GM12878 (cell line): Measurements from ENCODE around the gene CAPN7.

- RAMPAGE, long total RNA: no peak
- RRBS, 2 experiments: 21 to 76% methylated on average over 1 to 6 of the region's 41 CpGs
CAGE:
- cytosol, long polyA minus RNA: no peak
- cytosol, long polyA plus RNA: no peak
- long polyA plus RNA: no peak
- nucleolus, long total RNA: no peak
- nucleus, long polyA plus RNA: no peak
- nucleus, long total RNA: no peak
Observed at GRCh38 chr3:13263550-13264782, 156.2 kb downstream of the NUP210 start.

GRCh38 chr3:13281121-13282307 is 138.6 kb downstream of the NUP210 start:
- RAMPAGE, long total RNA: no peak
- RRBS, 2 experiments: 27 to 32% methylated on average over 11 to 23 of the region's 52 CpGs
CAGE:
- cytosol, long polyA minus RNA: no peak
- cytosol, long polyA plus RNA: no peak
- long polyA plus RNA: no peak
- nucleolus, long total RNA: no peak
- nucleus, long polyA plus RNA: no peak
- nucleus, long total RNA: no peak

GRCh38 chr3:13346963-13348062 is 72.8 kb downstream of the NUP210 start:
- RAMPAGE, long total RNA: no peak
- RRBS, 2 experiments: no CpG with 5 or more reads among the region's 31 CpGs
CAGE:
- cytosol, long polyA minus RNA: no peak
- cytosol, long polyA plus RNA: no peak
- long polyA plus RNA: no peak
- nucleolus, long total RNA: no peak
- nucleus, long polyA plus RNA: no peak
- nucleus, long total RNA: no peak

DNA sequence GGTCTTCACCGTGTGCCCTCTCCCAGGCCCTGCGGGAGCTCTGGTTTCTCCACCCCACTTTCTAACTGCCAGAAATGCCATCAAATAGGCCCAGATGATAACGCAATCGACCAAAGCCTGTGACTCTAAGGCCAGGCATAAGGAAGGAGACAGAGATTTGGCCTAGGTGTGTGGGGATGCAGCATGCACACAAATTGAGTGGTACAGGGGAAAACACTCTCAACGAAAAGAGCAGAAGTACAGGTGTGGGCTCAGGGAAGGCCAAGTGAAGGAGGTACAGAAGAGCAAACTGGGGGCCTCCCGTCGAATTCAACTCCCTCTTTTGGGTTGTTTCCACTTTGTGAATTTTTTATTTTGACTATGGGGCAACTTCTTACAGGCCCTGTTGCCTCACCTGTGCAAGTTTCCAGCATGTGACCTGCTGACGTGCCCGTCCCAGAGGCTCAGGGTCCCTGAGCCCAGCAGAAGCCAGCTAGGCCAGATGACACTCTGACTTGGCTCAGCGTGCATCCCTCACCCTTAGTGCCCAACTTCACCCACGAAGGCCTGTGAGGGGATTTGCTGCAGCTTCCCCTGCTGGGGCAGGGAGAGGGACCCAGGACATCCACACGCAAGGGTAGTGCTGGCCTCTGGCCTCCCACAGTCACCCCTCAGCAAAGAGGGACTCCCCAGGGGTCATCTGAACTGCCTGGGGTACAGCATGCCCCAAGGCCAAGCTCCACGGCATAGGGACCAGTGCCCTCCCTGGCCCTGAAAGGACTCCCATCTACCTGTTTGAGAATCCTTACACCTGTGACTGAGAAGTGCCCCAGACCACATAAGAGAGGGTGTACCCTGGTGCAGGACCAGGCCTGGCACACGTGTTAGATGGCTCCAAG is 4.5 kb downstream of the NUP210 start:
- RAMPAGE, long total RNA: no peak
- RRBS, 2 experiments: no CpG with 5 or more reads among the region's 14 CpGs
CAGE:
- cytosol, long polyA minus RNA: no peak
- cytosol, long polyA plus RNA: no peak
- long polyA plus RNA: no peak
- nucleolus, long total RNA: no peak
- nucleus, long polyA plus RNA: no peak
- nucleus, long total RNA: no peak

GRCh38 chr3:13475999-13476545 is 4.0 kb upstream of the HDAC11 start:
- RAMPAGE, long total RNA: no peak
- RRBS, 2 experiments: no CpG with 5 or more reads among the region's 6 CpGs
CAGE:
- cytosol, long polyA minus RNA: no peak
- cytosol, long polyA plus RNA: no peak
- long polyA plus RNA: no peak
- nucleolus, long total RNA: no peak
- nucleus, long polyA plus RNA: no peak
- nucleus, long total RNA: no peak

GRCh38 chr3:13543016-13543730 is 5.8 kb upstream of the FBLN2 start:
- RAMPAGE, long total RNA: no peak
- RRBS, 2 experiments: no CpG with 5 or more reads among the region's 8 CpGs
CAGE:
- cytosol, long polyA minus RNA: no peak
- cytosol, long polyA plus RNA: no peak
- long polyA plus RNA: no peak
- nucleolus, long total RNA: no peak
- nucleus, long polyA plus RNA: no peak
- nucleus, long total RNA: no peak

DNA sequence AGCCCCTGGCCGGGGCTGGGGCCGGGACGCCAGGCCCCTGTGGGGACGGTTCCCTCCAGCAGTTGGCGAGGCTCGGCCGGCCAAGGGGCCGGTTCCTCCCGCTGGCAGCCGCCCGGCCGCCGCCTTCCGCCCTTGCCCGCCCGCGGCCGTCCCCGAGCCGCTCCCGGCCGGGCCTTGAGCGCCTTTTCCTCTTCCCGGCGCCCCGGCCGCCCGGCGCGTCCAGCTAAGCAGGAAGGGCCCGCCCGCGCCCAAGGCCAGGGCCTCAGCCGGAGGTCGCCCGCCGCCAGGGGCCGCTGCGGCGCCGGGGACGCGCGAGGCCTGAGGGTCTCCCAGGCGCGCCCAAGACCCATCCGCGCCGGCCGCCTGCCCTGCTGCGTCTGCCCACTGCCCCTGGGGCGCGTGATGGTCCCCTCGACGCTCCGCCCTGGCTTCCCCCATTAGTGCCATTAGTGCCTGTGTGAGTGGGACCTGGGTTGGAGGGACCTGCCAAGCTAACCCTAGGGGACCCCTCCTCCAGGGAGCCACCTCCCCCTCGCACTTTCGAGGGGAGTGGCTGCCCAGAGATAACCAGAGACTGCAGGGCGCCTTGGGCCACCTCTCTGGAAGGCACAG is 106.4 kb downstream of the FBLN2 start:
- RAMPAGE, long total RNA: no peak
- RRBS, 2 experiments: 4 to 5% methylated on average over 40 of the region's 59 CpGs
CAGE:
- cytosol, long polyA minus RNA: no peak
- cytosol, long polyA plus RNA: no peak
- long polyA plus RNA: no peak
- nucleolus, long total RNA: no peak
- nucleus, long polyA plus RNA: no peak
- nucleus, long total RNA: no peak

DNA sequence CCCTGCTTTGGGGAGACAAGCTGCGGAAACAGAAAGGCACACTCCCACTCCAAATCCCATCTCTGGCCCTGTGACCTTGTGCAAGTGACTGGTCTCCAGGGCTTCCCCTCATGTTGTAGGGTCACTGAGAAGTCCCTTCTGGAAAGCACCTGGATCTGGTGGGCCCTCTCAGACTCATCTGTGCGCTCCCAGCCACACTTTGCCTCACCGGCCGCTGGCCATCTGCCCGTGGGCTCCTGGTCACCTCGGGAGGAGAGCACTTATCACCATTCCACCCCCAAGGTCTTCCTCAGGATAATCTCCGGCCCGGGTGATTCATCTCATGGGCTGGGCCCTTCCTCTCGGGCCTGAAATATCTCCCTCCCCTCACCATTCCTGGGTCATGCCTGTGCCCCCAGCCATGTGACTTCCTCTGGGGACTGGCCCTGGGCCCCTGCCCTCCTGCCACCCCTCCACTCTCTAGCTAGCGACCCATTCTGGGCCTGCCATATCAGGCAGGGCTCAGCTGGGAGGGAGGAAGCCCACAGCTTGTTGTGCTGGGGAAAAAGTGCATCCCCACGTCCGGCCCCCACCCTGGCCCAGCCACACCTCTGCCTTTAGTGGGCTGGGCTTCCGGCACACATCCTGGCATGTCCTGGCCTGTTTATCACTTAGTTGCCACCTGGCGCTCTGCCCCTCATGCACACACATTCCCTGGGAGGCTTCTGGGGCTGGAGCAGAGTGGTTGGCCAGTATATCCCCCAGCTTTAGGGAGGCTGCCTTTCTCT is 10.7 kb upstream of the WNT7A start:
- RAMPAGE, long total RNA: no peak
- RRBS, 2 experiments: 21 to 49% methylated on average over 2 to 5 of the region's 14 CpGs
CAGE:
- cytosol, long polyA minus RNA: no peak
- cytosol, long polyA plus RNA: no peak
- long polyA plus RNA: no peak
- nucleolus, long total RNA: no peak
- nucleus, long polyA plus RNA: no peak
- nucleus, long total RNA: no peak

DNA sequence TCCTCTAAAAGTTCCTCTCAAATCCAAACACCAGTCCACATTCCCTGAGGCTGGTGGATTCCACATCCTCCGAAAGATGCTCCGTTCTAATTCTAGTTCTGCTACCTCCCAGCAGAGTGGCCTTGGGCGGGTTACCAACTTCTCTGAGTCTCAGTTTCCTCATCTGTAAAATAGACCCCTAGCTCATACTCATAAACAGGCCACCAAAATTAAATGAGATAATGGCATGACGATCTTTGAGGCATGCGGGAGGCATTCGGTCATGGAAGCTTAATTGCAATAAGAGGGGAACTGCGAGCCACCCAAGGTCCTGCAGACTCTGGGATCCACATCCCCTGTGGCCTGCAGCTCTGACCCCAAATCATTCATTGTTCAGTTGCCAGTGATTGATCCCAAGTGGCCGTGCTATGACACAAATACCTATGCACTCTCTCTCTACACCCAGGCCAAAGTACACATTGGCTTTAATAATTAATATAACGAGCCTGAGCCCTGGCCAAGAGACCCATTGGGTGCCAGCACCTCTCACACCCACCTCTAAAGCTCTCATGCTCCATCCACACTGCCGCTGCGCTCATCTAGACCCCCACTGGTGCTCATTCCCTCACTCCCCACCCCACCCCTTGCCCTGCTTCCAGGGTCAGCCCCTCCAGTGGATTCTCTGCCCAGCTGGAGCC is 37.9 kb upstream of the SLC6A6 start:
- RAMPAGE, long total RNA: no peak
- RRBS, 2 experiments: no CpG with 5 or more reads among the region's 11 CpGs
CAGE:
- cytosol, long polyA minus RNA: no peak
- cytosol, long polyA plus RNA: no peak
- long polyA plus RNA: no peak
- nucleolus, long total RNA: no peak
- nucleus, long polyA plus RNA: no peak
- nucleus, long total RNA: no peak

GRCh38 chr3:14391055-14391783 is 11.2 kb upstream of the SLC6A6 start:
- RAMPAGE, long total RNA: no peak
- RRBS, 2 experiments: no CpG with 5 or more reads among the region's 10 CpGs
CAGE:
- cytosol, long polyA minus RNA: no peak
- cytosol, long polyA plus RNA: no peak
- long polyA plus RNA: no peak
- nucleolus, long total RNA: no peak
- nucleus, long polyA plus RNA: no peak
- nucleus, long total RNA: no peak

DNA sequence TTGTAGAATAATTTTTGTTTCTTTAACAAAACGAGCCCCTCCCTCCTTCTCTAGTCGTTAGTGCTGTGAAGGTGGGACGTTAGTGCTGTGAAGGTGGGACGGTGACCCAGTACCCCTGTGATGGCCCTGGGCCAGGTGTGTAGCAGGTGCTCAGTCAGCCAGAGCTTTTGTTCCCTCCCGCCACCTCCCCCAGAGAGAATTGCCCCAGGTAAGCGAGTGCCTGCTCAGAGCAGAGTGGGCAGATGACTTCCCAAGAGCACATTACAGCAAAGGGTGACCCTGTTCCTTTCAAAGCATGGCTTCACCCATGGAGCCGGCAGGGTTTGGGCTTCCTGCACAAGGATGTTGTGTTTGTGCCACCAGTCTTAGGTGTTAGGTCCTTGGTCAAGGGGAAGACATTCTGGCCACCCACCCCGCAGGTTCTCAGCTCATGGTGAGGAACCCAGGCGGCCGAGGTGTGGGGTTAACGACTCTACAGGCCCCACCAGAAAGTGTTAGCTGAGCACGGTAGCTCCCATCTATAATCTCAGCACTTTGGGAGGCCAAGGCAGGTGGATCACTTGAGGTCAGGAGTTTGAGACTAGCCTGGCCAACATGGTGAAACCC is 30.7 kb downstream of the SLC6A6 start:
- RAMPAGE, long total RNA: no peak
- RRBS, 2 experiments: no CpG with 5 or more reads among the region's 12 CpGs
CAGE:
- cytosol, long polyA minus RNA: no peak
- cytosol, long polyA plus RNA: no peak
- long polyA plus RNA: no peak
- nucleolus, long total RNA: no peak
- nucleus, long polyA plus RNA: no peak
- nucleus, long total RNA: no peak

DNA sequence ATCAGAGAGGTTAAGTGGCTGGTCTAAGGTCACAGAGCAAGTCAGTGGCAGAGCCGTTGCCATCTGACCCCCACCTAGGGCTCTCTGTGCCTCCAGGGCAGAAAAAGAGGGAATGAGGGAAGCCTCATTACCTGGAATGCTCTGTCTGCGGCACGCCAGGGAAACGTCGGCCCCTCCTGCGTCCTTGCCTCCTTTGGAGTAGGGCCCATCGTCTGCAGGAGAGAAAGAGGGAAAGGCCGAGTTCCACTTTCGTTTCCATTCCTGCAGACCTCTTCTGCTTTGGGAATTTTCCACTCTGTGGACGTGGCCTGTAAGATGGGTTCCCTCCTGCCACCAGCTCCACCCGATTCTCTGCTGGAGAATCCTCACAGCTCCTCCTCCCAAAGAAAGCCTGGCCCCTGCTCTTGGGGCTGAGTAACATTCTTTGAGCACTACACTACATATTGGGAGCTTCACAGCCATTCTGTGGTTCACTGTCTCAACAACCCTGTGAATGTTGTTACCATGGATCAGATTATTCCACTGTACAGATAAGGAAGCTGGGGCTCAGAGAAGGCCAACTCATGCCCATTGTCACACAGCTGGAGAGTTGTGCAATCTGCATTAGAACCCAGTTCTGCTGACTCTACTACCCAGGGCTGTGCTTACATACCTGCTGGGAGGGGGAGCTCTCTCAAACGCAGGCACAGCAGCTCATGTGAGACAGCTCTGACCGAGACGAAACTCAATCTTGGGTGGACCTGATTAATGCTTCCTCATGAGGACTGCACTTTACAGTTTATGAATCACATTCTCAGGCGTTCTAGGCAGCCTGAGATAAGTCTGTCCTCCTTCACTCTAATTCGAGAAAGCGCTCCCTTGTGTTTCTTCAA is 14.2 kb downstream of the GRIP2 start:
- RAMPAGE, long total RNA: no peak
- RRBS, 2 experiments: no CpG with 5 or more reads among the region's 17 CpGs
CAGE:
- cytosol, long polyA minus RNA: no peak
- cytosol, long polyA plus RNA: no peak
- long polyA plus RNA: no peak
- nucleolus, long total RNA: no peak
- nucleus, long polyA plus RNA: no peak
- nucleus, long total RNA: no peak

- RAMPAGE, long total RNA: no peak
- RRBS, 2 experiments: 13 to 45% methylated on average over 16 to 18 of the region's 26 CpGs
CAGE:
- cytosol, long polyA minus RNA: no peak
- cytosol, long polyA plus RNA: no peak
- long polyA plus RNA: no peak
- nucleolus, long total RNA: no peak
- nucleus, long polyA plus RNA: no peak
- nucleus, long total RNA: no peak
Observed at GRCh38 chr3:14555717-14556435, 15.7 kb upstream of the GRIP2 start.

- RAMPAGE, long total RNA: no peak
- RRBS, 2 experiments: 0% methylated on average over 5 of the region's 40 CpGs; no CpG with 5 or more reads in 1 of the 2 experiments
CAGE:
- cytosol, long polyA minus RNA: no peak
- cytosol, long polyA plus RNA: no peak
- long polyA plus RNA: no peak
- nucleolus, long total RNA: start-site peak on the plus strand at chr3:14948602-14948641, 26 reads
- nucleus, long polyA plus RNA: start-site peak on the plus strand at chr3:14948597-14949185, 40 and 37 reads in 2 replicates
- nucleus, long total RNA: no peak
Observed at GRCh38 chr3:14948503-14949084, 1.2 kb downstream of the NR2C2 start.

DNA sequence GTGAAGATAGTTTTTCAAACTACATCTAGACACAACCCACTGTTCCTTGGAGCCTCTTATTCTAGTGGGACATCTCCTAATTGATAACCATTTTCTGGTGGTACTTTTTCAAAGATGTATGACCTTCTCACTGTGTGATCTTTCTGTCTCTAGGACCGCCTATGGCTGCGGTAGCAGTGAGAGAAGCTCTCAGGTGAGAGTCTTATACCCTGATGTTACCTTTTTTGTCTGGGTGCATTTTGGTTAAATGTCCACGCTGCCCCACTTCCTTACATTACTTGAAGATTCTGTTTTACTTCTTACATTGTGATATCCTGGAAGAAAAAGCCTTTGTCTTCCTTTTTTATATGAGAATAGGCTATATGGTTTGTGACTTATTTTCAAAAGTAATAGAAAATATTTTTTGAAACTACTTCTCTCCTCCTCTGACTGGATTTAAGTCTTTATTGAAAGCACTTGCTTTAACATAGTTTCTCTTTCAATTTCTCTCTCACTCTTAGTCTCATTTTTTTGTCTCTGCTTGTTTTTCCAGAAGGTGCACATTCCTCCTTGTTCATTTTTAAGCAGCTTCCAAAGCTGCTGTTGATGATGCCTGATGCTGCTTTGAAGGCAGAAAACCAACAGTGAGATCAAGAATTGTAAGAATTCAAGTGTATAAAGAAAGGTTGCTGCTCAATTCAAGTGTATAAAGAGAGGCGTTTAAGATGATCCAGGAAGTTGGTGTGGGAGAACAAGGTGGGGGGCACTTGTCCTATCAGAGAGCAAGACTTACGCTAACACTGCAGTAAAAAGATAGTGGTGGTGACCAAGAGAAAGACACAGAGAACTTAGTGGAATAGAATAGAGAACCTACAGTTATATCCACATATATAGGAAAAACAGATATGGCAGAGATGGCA is 11.9 kb downstream of the NR2C2 start:
- RAMPAGE, long total RNA: no peak
- RRBS, 2 experiments: no CpG with 5 or more reads among the region's 5 CpGs
CAGE:
- cytosol, long polyA minus RNA: no peak
- cytosol, long polyA plus RNA: no peak
- long polyA plus RNA: no peak
- nucleolus, long total RNA: start-site peak on the plus strand centred at position 384 of the sequence, 167 bp wide, 19 reads
- nucleus, long polyA plus RNA: no peak
- nucleus, long total RNA: no peak

DNA sequence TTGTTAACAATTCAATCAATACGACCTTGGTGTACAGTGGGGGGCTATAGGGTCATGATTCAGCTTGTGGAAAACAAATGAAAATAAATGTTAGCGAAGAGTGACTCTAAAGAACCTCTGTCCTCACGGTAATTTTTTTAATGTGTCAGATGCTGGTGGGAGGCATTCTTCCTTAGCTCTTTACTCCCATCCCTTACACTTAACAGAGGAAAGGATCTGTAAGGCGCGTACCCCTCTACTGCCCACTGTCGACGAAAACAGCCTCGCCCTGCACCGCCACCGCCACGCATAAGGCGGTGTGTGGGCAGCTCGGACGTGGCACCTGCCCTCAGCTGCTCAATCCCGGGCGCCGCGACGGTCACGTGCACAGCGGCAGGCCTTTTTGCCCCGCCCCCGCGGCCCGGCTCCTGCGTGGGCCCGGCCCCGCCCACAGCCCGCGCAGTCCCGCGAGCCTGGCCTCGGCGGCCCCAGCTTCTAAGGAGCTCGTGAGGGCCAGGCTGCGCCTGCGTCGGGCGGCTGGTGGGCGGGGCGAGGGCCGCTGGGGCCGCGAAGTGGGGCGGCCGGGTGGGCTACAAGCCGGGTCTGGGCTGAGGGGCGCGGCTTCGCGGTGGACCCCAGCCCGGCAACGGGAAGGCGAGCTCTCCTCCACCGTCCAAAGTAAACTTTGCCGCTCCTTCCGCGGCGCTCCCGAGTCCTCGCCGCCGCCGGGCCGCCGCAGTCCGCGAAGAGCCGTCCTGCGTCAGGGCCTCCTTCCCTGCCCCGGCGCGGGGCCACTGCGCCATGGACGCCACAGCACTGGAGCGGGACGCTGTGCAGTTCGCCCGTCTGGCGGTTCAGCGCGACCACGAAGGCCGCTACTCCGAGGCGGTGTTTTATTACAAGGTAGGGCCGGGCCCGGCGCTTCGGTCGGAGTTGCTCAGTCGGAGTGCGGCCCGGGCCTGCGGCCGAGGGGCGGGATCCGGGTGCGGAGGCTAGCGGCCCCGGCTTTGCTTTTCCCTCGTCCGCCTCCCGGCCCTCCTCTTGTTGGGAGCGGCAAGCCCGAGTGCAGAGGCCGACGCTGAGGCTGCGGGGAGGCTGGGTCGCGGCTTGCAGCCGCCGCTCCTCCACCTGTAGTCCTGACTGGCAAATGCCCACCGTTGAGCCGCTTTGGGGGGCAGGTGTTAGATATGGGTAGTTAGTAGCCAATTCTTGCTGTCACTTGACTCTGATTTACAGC is at the start of gene CAPN7:
TSS of gene CAPN7 (plus strand) at position 531 of the 1,216 bp plus-strand sequence.
- RAMPAGE, long total RNA: no peak
- RRBS, 2 experiments: under 1 to 1% methylated on average over 40 of the region's 115 CpGs
CAGE:
- cytosol, long polyA minus RNA: no peak
- cytosol, long polyA plus RNA: no peak
- long polyA plus RNA: start-site peak on the plus strand centred at position 787 of the sequence, 161 bp wide, 46 and 30 reads in 2 replicates
- nucleolus, long total RNA: no peak
- nucleus, long polyA plus RNA: no peak
- nucleus, long total RNA: no peak

- RAMPAGE, long total RNA: no peak
- RRBS, 2 experiments: no CpG with 5 or more reads among the region's 4 CpGs
CAGE:
- cytosol, long polyA minus RNA: no peak
- cytosol, long polyA plus RNA: no peak
- long polyA plus RNA: no peak
- nucleolus, long total RNA: no peak
- nucleus, long polyA plus RNA: no peak
- nucleus, long total RNA: no peak
Observed at GRCh38 chr3:15291733-15292284, 40.6 kb downstream of the SH3BP5 start.

DNA sequence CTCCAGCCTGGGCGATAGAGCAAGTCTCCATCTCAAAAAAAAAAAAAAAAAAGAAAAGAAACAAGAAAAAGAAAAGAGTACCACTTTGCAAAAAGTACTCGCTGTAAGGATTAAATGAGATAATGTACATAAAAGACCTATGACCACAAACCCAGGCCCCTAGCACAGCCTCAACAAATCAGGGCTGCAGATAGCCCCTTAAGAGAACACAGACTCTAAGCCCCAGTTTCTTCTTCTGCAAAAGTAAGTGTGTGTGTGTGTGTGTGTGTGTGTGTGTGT is 38.4 kb downstream of the SH3BP5 start:
- RAMPAGE, long total RNA: no peak
- RRBS, 2 experiments: no CpG with 5 or more reads among the region's 2 CpGs
CAGE:
- cytosol, long polyA minus RNA: no peak
- cytosol, long polyA plus RNA: no peak
- long polyA plus RNA: no peak
- nucleolus, long total RNA: no peak
- nucleus, long polyA plus RNA: no peak
- nucleus, long total RNA: no peak